Neural cell (in vitro differentiated cells): ENCODE measurements around the genes FGFBP2 and FAM184B.

DNA sequence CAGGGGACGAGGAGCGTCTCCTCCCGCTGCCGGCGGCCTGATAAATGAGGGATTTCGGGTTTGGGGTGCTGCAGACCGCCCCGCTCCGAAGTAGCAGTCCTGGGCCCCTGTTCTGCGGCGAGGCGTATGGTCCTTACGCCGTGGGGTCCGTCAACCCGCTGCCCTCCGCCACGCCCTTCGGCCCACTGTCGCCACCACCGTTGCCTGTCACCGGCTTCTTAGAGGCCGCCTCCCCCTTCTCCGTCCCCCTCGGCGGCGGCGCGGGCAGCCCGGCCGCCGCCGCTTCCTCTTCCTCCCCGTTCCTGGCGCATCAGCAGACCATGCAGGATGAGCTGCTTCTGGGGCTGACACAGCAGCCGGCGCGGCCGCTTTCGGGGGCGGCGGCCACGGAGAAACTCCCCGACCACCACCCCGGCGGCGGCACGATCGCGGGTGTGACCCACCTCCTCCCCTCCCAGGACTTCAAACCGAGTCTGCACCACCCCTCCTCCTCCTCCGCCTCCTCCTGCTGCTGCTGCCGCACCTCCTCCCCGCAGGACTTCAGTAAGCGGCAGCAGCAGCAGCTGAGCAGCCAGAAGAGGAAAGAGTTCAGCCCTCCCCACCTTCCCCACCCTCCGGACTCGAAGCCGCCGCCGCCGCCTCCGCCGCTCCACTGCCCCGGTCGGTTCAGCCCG lies 486 bp downstream of the CPEB2 start:
- RAMPAGE, long total RNA: no peak

- RAMPAGE, long total RNA: no peak
Observed at GRCh38 chr4:15375566-15376129, 52.2 kb upstream of the C1QTNF7 start.

- RAMPAGE, long total RNA: no peak
Observed at GRCh38 chr4:15459692-15459971, 10.1 kb upstream of the CC2D2A start.

DNA sequence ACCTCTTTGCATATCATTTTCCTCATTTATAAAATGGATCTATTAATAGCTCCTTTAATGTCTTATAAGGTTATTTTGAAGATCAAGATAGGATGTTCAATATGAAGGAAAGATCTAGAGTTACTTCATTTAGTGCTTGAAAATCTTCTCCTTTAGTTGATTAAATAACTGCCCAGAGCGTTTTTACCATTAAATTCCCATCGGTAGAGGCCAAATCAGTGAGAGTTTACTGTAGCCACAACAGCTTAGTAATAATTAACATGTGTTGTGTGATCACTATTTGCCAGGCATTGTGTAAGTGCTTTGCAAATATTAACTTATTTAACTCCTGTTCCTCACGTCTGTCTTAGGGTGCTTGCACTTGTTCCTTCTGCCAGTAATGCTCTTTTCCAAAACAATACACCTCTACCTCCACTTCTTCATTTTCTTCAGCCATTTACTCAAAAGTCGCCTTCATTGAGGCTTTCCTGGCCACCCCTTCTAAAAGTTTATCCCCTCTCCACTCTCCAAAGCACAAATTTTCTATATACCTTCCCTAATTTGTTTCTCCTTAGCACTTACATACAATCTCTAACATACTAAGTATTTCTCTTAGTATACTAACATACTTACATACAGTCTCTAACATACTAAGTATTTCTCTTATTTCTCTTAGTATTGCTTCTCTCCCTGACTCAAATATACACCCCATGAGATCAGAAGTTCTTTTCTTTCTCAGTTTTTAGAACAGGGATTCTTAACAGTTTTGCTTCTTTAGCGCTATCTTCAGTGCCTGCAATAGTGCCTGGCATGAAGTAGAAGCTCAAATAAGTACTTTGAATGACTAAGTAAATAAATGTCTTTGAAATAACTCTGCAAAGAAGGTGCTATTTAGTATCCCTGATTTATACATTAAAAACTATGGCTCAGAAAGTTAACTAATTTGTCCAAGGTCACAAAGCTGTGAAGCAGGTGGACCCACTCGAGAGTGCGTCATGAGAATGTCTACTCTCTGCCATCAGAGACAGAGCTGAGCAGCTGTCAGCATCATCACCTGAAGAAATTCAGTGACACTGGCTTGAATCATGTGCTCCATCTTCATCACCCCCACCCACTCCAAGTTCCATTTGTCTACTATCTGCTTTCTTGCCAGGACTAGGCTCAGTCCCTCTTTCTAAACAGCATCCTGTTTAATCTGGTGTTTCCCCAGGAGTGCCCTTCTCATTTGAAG lies 82.7 kb downstream of the CC2D2A start:
- RAMPAGE, long total RNA: no peak

DNA sequence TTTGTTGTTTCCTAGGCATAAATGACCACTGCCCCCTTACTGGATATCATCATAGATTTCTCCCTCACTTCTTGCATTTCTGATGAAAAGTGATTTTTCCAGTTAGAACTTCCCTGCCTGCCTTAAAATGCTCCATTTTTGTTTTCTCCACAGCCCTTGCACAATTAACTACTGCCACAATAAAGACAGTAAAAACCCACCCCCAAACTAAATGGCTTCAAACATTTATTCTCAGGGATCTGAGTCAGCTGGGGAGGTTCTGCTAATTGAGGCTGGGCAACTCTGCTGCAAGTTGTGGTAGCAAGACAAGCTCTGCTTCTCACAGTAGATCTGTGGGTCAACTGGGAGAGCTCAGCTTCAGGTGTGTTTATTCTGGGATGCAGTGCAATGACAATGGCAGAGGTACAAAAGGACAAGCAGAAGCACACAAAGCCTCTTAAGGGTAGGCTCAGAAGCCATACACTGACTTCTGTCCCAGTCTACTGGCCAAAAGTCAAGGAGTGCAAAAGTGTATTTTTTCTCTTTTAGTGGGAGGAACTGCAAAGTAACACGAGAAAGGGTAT lies 60.9 kb downstream of the FBXL5 start:
- RAMPAGE, long total RNA: no peak

DNA sequence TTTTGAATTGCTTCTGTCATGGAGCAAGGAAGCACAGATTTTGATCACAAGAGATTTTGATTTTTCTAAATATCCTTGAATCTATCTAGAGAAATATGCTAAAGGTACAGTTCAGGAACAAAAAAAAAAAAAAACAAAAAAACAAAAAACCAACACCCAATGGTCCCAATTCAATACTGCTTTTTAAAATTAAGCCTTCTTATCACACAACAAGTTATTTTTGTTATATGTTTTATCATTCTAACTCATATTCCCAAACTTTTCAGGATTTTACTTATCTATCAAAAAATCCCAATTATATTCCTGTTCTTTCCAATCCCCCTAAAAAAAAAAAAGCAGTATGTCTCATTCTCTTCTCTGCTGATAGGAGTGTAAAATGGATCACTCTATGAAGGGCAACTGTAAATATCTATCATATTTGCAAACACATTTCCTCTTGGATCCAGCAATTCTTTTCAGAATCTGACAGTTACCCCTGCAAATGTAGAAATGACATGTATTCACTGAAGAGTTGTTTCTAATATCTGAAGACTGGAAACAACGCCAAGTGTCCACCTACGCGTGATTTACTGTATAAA lies 2.1 kb upstream of the FAM200B start:
- RAMPAGE, long total RNA: no peak

GRCh38 chr4:15681913-15682388 lies 324 bp downstream of the FAM200B start:
- RAMPAGE, long total RNA: no peak

GRCh38 chr4:15918232-15919038 lies 20.1 kb downstream of the FGFBP1 start:
- RAMPAGE, long total RNA: no peak

GRCh38 chr4:15962634-15963588 lies at the start of gene FGFBP2:
Gene FGFBP2, minus strand, starts transcription at chr4:15963175.
- RAMPAGE, long total RNA: no peak

DNA sequence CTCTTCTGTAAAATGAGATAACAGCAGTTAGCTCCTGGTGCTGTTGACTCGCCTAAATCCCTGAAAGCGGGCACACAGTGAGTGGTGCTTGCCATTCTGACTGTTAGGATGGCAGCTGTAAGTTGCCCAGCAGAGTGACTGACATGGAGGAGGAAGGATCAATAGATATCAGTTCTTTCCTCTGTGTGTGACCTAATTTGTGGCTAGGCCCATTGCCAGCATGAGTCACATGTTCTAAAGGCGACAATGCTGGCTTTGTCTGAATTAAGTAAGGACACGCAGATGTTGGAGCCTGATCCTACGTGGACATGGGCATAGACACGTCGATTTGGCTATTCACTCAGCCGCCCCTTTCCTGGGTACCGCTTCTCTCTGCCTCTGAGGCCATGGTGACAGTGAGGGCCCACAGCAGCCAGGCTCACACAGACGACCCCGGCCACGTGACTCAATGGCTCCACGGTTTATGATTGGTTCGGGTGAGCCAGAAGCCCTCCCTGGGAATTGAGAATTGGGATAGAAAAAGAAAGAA lies 16.3 kb downstream of the PROM1 start:
- RAMPAGE, long total RNA: no peak

DNA sequence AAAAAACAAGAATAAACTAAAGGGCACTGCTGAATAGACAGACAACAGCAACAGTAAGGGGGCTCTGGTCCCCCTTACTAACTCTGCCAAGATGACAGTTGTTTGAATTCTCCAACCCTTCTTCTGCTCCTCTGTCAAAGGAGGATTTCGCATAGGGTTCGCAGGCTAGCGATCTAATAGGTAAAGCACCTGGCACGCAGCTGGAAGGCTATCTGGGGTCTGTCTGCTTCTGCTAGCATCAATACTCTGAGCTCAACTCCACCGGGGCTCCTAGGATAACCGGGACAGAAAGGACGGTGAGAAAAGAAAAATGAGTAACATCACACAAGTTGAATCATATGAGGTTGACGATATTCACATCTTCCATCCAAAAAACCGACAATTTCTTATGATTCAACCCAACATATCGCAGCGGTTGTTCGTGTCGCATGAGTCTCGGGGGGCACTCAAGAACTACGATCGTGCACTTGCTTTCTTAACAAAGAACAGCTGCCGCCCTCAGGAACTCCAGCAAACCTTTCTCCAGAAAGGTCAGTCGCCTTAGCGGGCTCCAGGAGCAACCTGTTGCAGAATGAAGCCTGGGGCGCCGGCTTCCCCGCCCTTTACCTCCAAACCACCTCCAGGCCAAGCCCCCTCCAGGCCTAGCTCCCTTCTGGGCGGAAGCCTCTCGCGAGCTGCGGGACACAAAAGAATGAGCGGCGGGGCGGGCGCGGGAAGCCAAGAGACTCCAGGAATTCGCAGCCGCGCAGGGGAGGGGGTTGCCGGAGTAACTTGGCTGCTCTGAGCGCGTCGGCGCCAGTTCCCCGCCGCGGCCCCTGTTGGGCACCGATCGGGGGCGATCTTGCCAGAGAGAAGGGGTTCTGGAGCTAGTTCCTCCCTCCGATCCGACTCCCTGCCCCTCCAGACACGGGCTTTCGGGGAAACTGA lies 1.6 kb downstream of the PROM1 start:
- RAMPAGE, long total RNA: no peak

GRCh38 chr4:16084323-16084776 lies 527 bp upstream of the PROM1 start:
- RAMPAGE, long total RNA: no peak

DNA sequence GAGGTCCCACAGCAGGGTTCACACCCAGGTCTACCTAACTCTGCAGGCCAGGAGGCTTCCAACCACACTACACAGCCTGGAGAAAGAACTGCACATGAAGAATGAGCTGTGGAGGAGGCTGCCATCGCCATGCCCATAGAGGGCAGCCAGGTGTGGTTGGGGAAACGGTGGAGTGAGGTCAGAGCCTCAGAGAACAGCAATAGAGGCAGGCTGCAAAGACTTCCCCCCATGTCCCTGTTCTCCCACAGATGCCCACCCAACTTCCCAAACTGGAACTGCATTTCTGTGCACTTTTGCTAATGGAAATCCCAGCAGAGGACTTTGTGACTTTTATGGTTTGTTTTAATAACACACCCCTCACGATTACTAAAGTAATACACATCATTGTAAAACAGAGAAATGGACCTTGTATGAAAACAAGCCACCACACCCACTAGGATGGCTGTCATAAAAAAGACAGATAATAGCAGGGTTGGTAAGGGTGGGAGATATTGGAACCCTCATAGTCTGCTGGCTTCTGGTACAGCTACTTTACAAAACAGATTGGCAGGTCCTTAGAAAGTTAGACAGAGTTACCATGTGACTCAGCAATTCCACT lies 59.0 kb upstream of the PROM1 start:
- RAMPAGE, long total RNA: no peak

- RAMPAGE, long total RNA: no peak
Observed at GRCh38 chr4:16212339-16213050, 13.8 kb downstream of the TAPT1 start.

- RAMPAGE, long total RNA: no peak
Observed at GRCh38 chr4:17437172-17437538, 74.7 kb downstream of the QDPR start.

DNA sequence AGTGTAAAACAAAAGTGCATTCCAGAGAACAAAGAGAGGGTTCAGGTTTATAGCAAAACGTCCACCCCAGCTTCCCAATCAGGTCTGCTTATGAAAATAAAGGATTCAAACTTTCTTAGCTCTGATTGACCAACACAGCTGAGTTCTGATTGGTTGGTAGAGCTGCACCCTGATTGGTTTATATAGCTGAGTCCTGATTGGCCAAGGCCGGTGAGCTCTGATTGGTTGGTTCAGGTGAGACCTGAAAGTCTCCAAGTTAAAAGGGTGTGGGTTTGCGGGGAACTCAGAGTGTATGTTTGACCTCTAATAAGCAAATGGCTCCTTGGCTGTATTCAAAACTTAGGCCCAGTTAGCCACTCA lies 20.9 kb downstream of the CLRN2 start:
- RAMPAGE, long total RNA: no peak

- RAMPAGE, long total RNA: no peak
Observed at GRCh38 chr4:17550503-17550908, 26.5 kb upstream of the LAP3 start.

DNA sequence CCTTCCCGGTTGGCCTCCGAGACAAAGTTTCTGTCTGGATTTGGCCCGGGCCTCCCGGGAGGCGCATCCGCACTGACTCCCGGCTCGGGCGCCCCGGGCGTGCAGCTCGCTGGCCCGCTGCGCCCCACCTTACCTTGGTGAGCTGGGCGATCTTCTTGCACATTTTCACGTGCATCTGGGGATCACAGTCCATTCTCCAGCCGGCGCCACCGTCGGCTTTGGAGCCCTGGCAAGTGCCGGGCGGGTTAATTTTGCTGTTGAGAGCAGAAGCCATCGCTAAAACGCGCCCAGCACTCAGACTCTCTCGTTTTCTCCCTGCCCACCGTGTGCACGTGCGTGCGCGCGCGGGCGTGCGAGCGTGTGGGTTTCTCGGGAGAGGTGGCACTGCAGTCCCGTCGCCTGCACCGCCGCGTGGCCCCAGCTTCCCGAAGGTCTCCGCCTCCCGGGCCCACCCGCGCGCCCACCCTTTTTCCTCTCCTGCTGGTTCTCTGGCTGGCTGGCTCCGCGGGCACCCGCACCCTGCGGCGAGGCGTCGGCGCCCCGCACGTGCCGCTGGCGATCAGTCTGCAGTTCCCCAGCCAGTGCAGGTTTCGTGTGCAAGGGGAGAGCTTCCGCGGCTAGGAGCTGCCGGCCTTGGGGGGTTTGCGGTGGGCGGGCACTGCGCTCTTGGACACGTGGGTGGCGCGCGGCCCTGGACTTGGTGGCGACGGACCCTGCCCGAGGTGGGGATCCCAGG lies at the start of gene FAM184B:
Gene FAM184B (minus strand): TSS at position 596 of the 736 bp plus-strand sequence.
- RAMPAGE, long total RNA: no peak

DNA sequence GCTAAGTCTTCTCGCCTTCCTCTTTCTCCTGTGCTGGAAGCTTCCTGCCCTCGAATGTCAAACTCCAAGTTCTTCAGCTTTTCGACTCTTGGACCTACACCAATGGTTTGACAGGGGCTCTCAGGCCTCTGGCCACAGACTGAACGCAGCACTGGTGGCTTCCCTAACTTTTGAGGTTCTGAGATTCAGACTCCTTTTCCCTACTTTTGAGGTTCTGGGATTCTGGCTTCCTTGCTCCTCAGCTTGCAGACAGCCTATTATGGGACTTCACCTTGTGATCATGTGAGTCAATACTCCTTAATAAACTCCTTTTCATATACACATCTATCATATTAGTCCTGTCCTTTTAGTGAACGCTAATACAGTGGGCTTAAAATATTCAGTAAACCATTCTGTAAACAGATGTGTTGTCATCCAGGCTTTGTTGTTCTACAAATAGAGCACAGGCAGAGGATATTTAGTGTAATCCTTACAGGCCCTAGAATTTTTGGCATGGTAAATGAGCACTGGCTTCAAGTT lies 95.1 kb downstream of the LCORL start:
- RAMPAGE, long total RNA: no peak

DNA sequence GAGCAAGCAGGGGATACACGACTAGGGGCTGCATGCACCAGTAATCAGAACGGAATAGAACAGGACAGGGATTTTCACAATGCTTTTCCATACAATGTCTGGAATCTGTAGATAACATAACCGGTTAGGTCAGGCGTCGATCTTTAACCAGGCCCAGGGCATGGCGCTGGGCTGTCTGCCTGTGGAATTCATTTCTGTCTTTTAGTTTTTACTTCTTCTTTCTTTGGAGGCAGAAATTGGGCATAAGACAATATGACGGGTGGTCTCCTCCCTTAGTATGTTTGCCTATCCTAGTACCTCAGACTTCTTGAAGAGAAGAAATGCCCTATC lies 666.8 kb upstream of the LCORL start:
- RAMPAGE, long total RNA: no peak